HepG2 (cell line): Measurements from ENCODE around the gene MYO1E.

DNA sequence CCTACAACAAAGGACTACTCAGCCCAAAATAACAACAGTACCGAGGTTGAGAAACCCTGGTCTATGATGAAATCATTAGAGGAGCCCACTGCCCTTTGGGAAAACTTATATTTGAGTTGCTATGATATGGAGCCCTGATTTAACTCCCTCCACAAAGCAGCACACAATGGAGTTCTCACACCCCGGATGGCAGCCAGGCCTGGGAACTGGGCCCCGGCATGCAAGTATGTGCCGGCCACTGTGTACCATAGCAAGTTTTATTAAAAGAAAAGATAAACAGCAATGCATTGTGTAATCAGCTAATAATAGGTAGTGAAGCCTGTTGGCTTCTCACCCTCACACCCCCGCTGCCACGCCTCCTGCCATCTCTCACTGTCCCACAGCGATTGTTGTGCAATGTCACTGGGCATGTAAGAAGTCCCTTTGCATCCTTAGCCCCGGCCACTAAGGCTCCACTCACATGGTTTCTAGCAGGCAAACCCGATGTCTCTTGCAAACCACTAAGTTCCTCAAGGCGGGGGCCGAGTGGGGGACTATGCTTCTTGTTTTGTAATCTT lies 109.9 kb downstream of the AQP9 start:
- RRBS, 2 experiments, result no CpG with 5 or more reads among the region's 11 CpGs
CAGE:
- cytosol, long polyA minus RNA, result no peak
- cytosol, long polyA plus RNA, result no peak
- long polyA plus RNA, result no peak
- nucleus, long polyA minus RNA, result no peak
- nucleus, long polyA plus RNA, result no peak

DNA sequence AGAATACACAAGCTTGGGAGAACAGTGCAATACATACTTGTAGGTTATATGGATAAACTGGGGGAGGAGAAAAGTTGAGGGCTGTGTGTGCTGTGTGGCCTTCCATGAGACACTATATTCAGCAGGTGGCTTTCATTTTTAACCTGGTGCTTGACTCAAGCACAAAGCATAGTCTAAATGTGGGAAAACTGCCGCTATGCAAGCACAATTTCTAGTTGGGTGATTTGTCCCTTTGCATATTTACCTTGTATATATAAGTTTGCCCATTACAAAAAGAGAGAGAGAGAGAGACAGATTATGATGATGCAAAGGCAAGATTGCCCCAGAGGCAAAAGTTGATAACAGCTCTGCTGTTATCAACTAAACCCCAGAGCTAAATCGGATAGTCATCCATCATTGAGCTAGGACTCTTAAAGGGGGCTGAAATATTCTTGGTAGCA lies 141.4 kb downstream of the AQP9 start:
- RRBS, 2 experiments, result no CpG with 5 or more reads among the region's 2 CpGs
CAGE:
- cytosol, long polyA minus RNA, result no peak
- cytosol, long polyA plus RNA, result no peak
- long polyA plus RNA, result no peak
- nucleus, long polyA minus RNA, result no peak
- nucleus, long polyA plus RNA, result no peak

DNA sequence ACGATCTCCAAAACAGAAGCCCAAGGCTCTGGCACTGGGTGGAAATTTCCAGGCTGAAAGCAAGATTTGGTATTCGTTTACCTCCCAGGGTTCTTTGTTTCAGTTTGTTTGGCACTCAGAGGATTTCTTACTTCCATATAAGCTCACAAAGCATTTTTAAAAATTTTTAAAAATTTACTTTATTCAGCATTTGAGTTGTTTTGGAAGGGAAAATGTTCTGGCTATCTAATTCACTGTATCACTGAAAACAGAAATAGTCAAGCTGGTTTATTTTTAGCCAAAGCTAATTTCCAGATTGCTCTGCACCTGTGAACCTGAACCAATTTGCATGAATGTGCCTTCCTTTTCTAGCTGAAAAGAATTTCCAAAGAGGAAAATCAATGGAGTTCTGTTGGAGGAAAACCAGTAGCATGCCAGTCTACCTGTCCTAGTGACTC lies 134.2 kb upstream of the LIPC start:
- RRBS, 2 experiments, result no CpG with 5 or more reads among the region's 2 CpGs
CAGE:
- cytosol, long polyA minus RNA, result no peak
- cytosol, long polyA plus RNA, result no peak
- long polyA plus RNA, result no peak
- nucleus, long polyA minus RNA, result no peak
- nucleus, long polyA plus RNA, result no peak

DNA sequence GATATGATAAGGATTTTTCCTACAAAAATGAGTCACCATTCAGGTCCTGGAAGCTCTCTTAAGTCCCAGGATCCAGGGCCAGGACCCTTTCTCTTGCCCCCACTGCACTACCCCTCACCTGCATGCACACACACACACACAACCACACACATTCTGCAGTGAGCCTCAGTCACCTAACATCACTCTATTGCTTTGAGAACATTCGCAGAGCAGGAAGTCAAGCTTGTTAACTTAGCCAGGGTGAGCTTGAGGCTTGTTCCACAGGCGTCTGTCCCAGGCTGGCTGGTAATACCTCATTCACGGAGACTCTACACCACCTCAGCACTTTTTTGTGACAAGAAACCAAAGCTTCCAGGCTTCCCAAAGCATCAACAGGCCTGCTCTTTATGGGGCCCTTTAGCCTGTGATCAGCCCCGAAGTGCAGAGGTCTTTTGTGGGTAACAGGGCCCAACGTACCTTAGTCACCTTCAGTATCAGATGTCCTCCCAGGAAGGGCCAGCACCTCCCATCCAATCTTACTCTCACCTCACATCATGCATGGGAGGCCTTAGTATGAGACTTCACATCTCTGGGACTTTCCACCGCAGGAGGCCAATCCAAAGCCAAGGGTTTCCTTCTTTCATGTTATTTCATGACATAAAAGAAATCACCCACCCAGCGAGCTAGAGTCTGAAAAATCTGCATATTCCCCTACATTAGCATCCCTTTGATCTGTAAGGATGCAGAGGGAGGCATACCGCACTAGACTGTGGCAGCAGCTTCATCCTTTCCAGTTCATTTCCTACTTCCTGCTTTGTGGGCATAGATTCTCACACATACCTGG lies 73.9 kb upstream of the LIPC start:
- RRBS, 2 experiments, result no CpG with 5 or more reads among the region's 8 CpGs
CAGE:
- cytosol, long polyA minus RNA, result no peak
- cytosol, long polyA plus RNA, result no peak
- long polyA plus RNA, result no peak
- nucleus, long polyA minus RNA, result no peak
- nucleus, long polyA plus RNA, result no peak

- RRBS, 2 experiments, result 65% methylated on average over 3 of the region's 5 CpGs; no CpG with 5 or more reads in 1 of the 2 experiments
CAGE:
- cytosol, long polyA minus RNA, result no peak
- cytosol, long polyA plus RNA, result no peak
- long polyA plus RNA, result no peak
- nucleus, long polyA minus RNA, result no peak
- nucleus, long polyA plus RNA, result no peak
These were observed 10.4 kb downstream of the LIPC start for GRCh38 chr15:58442038-58442714.

DNA sequence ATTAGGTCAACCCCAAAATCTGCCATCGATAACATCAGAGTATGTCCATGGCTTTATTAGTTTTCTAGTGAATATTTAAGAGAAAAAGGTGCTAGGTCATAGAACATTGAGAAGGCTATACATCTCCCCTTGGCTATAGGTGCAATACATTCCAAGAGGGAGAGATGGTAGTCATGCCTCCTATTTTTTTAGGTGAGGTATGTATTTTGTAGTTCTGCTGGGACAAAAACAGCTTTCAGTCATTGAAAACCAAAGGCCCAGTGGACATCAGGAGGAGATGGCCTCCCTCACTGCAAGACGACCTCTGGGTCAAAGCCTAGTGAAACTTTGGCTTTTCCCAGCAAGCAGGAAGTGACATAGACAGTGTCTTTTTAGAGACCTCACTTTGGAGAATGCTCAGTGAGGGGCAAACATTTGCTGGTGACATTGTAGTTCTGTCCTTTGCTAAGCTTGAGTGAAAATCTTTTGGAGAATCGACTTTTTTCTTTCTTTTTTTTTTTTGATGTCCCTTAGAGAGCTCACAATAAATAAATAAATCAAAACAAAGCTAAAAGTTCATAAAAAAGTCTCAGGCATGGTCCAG lies 27.2 kb downstream of the LIPC start:
- RRBS, 2 experiments, result no CpG with 5 or more reads among the region's 3 CpGs
CAGE:
- cytosol, long polyA minus RNA, result no peak
- cytosol, long polyA plus RNA, result no peak
- long polyA plus RNA, result no peak
- nucleus, long polyA minus RNA, result no peak
- nucleus, long polyA plus RNA, result no peak

GRCh38 chr15:58520175-58521279 lies 88.7 kb downstream of the LIPC start:
- RRBS, 2 experiments, result no CpG with 5 or more reads among the region's 17 CpGs
CAGE:
- cytosol, long polyA minus RNA, result no peak
- cytosol, long polyA plus RNA, result no peak
- long polyA plus RNA, result no peak
- nucleus, long polyA minus RNA, result no peak
- nucleus, long polyA plus RNA, result no peak

GRCh38 chr15:58628380-58629204 lies 120.9 kb downstream of the ADAM10 start:
- RRBS, 2 experiments, result no CpG with 5 or more reads among the region's 3 CpGs
CAGE:
- cytosol, long polyA minus RNA, result no peak
- cytosol, long polyA plus RNA, result no peak
- long polyA plus RNA, result no peak
- nucleus, long polyA minus RNA, result no peak
- nucleus, long polyA plus RNA, result no peak

GRCh38 chr15:58667003-58668219 lies 82.1 kb downstream of the ADAM10 start:
- RRBS, 2 experiments, result no CpG with 5 or more reads among the region's 4 CpGs
CAGE:
- cytosol, long polyA minus RNA, result no peak
- cytosol, long polyA plus RNA, result no peak
- long polyA plus RNA, result no peak
- nucleus, long polyA minus RNA, result no peak
- nucleus, long polyA plus RNA, result no peak

DNA sequence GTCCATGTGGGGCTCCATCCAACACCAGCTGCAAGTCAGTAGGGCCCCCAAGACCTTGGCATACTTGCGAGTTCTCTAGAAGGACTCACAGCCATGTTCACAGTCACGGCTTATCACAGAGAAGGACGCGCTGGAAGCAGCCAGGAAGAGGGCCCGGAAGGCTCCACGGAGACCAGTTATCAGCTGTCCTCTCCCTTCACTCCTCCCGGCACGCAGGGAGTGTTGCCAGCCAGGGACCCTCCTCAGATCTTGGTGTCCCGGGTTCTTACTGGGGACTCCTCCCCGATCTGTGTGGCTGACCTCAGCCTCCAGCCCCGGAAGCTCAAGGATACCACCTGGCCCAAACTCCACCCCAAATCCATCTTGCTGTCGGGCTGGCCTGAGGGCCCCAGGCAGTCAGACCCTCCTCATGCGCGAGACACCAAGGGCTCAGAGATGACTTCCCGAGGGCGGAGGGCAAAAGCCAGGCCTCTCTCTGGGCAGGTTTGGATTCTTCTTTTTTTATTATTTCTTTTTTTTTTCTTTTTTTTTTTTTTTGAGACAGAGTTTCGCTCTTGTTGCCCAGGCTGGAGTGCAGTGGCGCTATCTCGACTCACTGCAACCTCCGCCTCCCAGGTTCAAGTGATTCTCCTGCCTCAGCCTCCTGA lies 67.9 kb downstream of the SLTM start:
- RRBS, 2 experiments, result 2 to 7% methylated on average over 5 of the region's 20 CpGs
CAGE:
- cytosol, long polyA minus RNA, result no peak
- cytosol, long polyA plus RNA, result no peak
- long polyA plus RNA, result no peak
- nucleus, long polyA minus RNA, result no peak
- nucleus, long polyA plus RNA, result no peak

- RRBS, 2 experiments, result no CpG with 5 or more reads among the region's 3 CpGs
CAGE:
- cytosol, long polyA minus RNA, result no peak
- cytosol, long polyA plus RNA, result no peak
- long polyA plus RNA, result no peak
- nucleus, long polyA minus RNA, result no peak
- nucleus, long polyA plus RNA, result no peak
These were observed 20.9 kb upstream of the CCNB2 start for GRCh38 chr15:59083953-59084488.

- RRBS, 2 experiments, result no CpG with 5 or more reads among the region's 2 CpGs
CAGE:
- cytosol, long polyA minus RNA, result no peak
- cytosol, long polyA plus RNA, result no peak
- long polyA plus RNA, result no peak
- nucleus, long polyA minus RNA, result no peak
- nucleus, long polyA plus RNA, result no peak
These were observed 15.6 kb upstream of the CCNB2 start for GRCh38 chr15:59089236-59089895.

DNA sequence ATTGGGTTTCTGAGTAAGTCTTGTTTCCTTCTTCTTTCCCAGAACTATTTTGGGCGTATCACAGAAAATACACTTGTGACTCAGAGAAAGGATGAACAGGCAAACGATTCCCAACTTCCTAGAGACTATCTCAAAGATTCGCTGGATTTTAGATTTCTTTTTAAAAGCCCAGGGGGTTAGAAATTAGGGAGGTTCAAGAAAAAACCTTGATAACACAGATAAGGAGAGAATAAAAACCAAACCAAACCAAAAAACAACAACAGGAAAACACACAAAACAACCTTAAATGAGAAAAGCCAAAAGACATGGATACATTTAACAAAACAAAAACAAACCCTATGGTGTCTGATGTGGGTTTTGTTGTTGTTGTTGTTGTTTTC lies 31.0 kb upstream of the LDHAL6B start:
- RRBS, 2 experiments, result no CpG with 5 or more reads among the region's 3 CpGs
CAGE:
- cytosol, long polyA minus RNA, result no peak
- cytosol, long polyA plus RNA, result no peak
- long polyA plus RNA, result no peak
- nucleus, long polyA minus RNA, result no peak
- nucleus, long polyA plus RNA, result no peak

- RRBS, 2 experiments, result no CpG with 5 or more reads among the region's 18 CpGs
CAGE:
- cytosol, long polyA minus RNA, result no peak
- cytosol, long polyA plus RNA, result no peak
- long polyA plus RNA, result no peak
- nucleus, long polyA minus RNA, result no peak
- nucleus, long polyA plus RNA, result no peak
These were observed 358 bp downstream of the LDHAL6B start for GRCh38 chr15:59206997-59207405.

- RRBS, 2 experiments, result no CpG with 5 or more reads among the region's 6 CpGs
CAGE:
- cytosol, long polyA minus RNA, result no peak
- cytosol, long polyA plus RNA, result no peak
- long polyA plus RNA, result no peak
- nucleus, long polyA minus RNA, result start-site peak on the minus strand at chr15:59343952-59344010, 22 reads
- nucleus, long polyA plus RNA, result no peak
These were observed 28.9 kb downstream of the MYO1E start for GRCh38 chr15:59343661-59344352.

DNA sequence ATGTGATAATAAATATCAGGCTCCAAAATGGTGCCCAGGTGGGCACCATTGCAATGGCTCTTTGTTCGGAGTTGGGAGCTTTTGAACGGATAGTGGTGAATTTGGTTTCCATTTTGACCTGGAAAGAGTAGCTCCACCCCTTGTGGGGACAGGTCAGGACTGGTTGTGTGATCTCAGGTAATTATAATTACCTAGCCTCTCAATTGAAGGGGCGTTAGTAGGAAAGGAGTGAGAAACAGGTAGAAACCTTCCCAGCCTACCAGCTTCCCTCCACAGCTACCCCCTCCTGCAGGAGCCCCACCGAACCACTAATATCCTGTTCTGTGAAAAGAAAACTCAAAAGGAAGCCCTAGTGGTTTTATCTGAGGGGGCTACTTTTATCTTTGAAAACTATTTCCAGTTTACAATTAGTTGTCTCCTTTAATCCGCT lies 18.1 kb downstream of the MYO1E start:
- RRBS, 2 experiments, result no CpG with 5 or more reads among the region's 5 CpGs
CAGE:
- cytosol, long polyA minus RNA, result no peak
- cytosol, long polyA plus RNA, result no peak
- long polyA plus RNA, result no peak
- nucleus, long polyA minus RNA, result no peak
- nucleus, long polyA plus RNA, result no peak

- RRBS, 2 experiments, result 1 to 2% methylated on average over 14 to 18 of the region's 89 CpGs
CAGE:
- cytosol, long polyA minus RNA, result start-site peak on the minus strand at chr15:59372678-59372744, 48 reads; start-site peak on the minus strand at chr15:59372818-59372864, 363 reads
- cytosol, long polyA plus RNA, result start-site peak on the minus strand at chr15:59372828-59372875, 54 and 313 reads in 2 replicates
- long polyA plus RNA, result start-site peak on the minus strand at chr15:59372815-59372855, 68 and 96 reads in 2 replicates
- nucleus, long polyA minus RNA, result start-site peak on the minus strand at chr15:59372850-59372875, 296 reads
- nucleus, long polyA plus RNA, result start-site peak on the minus strand at chr15:59372817-59372860, 74 and 204 reads in 2 replicates
These were observed at the start of gene MYO1E for GRCh38 chr15:59372228-59373388. TSS of gene MYO1E (minus strand) at chr15:59372871.

GRCh38 chr15:59549635-59550168 lies 61.9 kb upstream of the GCNT3 start:
- RRBS, 2 experiments, result no CpG with 5 or more reads among the region's 4 CpGs
CAGE:
- cytosol, long polyA minus RNA, result no peak
- cytosol, long polyA plus RNA, result no peak
- long polyA plus RNA, result no peak
- nucleus, long polyA minus RNA, result no peak
- nucleus, long polyA plus RNA, result no peak

DNA sequence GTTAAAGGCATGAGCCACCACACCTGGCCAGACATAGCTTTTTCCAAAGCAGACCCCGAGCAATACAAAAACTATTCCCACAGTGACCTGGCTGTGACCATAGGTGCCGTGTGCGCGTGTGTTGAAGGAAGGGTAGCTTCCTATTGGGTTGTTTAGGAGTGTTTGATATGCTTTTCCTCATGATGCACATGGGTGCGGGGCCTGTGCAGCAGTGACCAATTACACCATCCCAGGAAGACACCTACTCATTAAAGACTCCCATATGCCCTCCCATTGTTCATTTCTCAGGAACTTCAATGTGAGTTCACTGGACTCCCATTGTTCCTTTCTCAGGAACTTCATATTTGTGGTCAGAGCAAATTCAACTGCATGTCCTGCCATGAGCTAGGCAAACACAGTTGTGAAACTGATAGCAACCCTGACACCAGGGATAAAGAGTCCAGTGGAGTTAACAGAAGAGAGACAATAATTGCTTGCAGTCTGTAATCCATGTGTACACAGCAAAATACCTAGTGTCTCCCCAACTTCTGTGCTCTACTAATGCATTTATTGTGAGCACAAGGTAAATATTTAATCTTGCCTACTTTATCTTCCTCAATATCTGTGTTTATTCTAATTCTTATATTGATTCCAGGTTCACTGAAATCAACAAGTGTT lies 57.6 kb upstream of the GCNT3 start:
- RRBS, 2 experiments, result no CpG with 5 or more reads among the region's 5 CpGs
CAGE:
- cytosol, long polyA minus RNA, result no peak
- cytosol, long polyA plus RNA, result no peak
- long polyA plus RNA, result no peak
- nucleus, long polyA minus RNA, result no peak
- nucleus, long polyA plus RNA, result no peak

DNA sequence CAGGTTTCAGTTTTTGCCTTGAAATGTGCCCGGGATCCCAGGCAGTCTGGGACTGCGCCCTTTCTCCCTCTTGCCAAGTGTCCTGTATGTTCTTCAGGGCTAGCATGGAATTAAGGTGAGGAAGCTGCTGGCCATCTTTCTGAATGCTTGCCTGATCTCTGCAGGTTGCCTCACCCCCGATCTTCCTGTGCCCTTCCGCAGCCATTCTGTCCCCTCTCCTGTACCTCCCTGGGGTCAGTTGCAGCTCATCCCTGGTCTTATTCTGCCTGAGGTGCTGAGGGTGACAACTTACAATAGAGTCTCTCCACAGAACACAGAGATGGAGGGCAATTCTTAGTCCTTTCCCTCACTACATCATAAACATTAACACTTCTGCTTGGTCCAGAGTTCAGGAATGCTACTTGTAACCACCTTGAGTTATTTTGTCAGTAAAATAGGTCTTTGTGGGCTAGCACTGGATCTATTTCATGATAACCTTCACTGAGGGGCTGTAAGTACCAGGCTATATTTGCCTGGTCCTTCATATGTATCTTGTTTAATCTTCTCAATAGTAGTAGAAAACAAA lies 1.1 kb downstream of the GCNT3 start:
- RRBS, 2 experiments, result no CpG with 5 or more reads among the region's 4 CpGs
CAGE:
- cytosol, long polyA minus RNA, result no peak
- cytosol, long polyA plus RNA, result no peak
- long polyA plus RNA, result no peak
- nucleus, long polyA minus RNA, result no peak
- nucleus, long polyA plus RNA, result no peak